ENCODE measurements around a stretch of chr17.

DNA sequence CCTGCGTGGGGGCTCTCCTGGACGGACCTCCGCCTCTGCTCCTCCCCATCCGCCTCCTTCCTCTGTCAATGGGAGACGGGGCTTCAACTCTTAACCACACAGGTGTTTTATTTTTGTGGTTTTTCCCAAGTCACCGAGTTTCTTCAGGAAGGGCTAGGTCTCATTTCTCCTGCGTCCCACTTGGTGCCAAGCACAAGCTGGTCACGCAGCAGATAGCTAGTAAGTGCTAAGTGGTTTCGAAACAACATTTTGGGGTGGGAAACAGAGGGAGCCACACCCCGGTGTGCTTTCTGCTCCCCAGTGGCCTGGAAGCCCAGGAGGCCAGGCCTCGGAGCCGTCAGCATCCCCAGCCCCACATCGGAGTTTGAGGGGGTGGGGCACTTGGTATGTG is 55.4 kb downstream of the BAIAP2 start:
- RRBS, 2 experiments: no CpG with 5 or more reads among the region's 13 CpGs

DNA sequence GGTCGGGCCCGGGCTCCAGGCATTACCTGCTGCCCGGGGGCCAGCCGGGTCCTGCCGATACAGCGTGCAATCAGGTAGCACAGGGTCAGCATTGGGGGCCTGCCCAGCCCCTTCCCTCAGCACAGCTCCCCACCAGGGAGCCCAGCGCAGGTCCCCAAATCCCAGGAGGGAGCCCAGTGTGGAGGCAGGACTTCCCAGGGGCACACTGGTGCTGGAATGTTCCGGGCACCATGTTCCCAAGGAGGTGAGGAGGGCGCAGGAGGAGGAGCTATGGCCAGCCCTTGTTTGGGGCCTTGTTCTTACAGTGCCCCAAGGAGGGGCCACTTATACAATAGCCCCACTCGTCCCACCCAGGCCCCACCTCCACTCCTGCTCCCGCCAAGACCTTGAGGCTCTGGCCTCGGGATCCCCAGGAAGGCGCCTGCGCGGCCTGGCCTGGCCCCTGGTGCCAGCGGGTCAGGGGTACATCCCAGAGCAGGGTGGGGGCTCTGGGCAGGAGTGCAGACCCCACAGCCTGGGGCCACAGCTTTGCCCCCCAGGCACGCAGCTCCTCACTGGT is 32.6 kb upstream of the PVALEF start:
- RRBS, 2 experiments: 49 to 63% methylated on average over 2 of the region's 17 CpGs

GRCh38 chr17:81155241-81155440 is 10.2 kb upstream of the PVALEF start:
- RRBS, 2 experiments: no CpG with 5 or more reads among the region's 7 CpGs

DNA sequence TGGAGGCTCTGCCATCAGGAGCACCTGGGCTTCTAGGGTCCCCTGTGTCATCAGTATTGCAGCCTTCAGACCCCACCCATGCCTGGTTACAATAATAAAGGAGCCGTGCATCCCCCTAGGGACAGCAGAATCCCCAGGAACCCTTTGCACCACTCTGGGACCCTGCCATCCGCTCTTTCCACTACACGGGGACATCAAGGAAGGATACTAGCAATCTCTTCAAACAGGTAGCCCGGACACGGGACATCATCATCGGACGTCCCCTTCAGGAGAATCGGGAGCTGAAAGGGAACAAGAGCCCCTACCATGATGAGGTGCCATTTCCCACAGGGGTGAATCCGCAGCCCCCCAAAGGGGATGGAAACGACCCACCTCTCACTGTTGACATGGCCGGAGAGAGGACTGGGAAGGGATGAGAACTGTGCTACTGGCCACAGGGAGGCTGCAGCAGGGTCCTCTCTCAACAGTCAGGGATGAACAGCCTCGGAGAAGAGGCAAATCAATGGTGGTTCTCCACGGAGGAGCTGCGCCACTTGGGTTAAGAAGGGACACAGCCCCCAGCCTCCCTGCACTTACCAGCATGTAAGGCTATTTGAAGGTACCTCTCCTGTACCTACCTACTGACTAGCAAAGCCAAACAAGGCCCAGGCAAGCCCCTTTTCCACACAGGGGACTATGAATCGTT is 1.5 kb downstream of the TEPSIN start:
- RRBS, 2 experiments: no CpG with 5 or more reads among the region's 15 CpGs

DNA sequence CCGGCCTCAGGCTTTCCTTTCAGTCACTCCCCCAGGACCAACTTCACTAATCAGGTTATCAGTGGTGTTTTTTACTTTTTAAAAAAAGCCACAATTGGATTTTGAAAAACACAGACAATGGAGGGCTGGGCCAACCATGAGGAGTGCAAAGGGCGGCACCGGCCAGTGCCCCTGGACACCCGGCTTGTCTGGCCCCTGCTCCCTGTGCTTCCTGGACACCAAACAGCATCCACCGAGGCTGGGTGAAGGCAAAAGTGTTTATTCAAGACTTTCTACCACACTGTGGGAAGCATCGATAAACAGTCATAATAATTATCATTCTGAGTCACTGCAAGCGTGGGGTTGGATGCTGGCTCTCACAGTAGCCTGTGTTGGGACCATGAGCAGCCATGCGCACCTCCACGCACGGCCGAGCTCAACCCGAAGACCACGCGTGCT is 5.7 kb downstream of the NDUFAF8 start:
- RRBS, 2 experiments: no CpG with 5 or more reads among the region's 14 CpGs

- RRBS, 2 experiments: 85 to 91% methylated on average over 10 of the region's 28 CpGs
These were observed 19.1 kb downstream of the NDUFAF8 start for GRCh38 chr17:81258133-81258785.

GRCh38 chr17:81348666-81349279 is 46.5 kb upstream of the BAHCC1 start:
- RRBS, 2 experiments: no CpG with 5 or more reads among the region's 17 CpGs

- RRBS, 2 experiments: under 1% methylated on average over 9 to 15 of the region's 65 CpGs
These were observed 5.1 kb downstream of the BAHCC1 start for GRCh38 chr17:81400174-81400977.

GRCh38 chr17:81416600-81417016 is 21.4 kb downstream of the BAHCC1 start:
- RRBS, 2 experiments: no CpG with 5 or more reads among the region's 13 CpGs

- RRBS, 2 experiments: 77 to 82% methylated on average over 6 to 9 of the region's 39 CpGs
These were observed 40.8 kb downstream of the ACTG1 start for GRCh38 chr17:81471482-81472572.

DNA sequence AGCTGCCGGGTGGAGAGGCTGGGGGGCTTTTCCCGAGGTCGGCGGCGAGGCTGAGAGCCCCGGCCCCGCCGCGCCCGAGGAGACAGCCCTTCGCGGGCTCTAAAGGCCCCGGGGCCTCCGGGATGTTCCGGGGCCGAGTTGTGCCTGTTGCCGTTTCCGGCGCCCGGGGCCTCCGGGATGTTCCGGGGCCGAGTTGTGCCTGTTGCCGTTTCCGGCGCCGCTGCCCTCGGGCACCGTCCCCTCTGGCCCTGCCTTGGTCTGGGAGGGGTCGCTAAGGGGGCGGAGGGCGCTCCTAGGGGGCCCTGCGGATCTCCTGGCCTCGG is 24.4 kb downstream of the ACTG1 start:
- RRBS, 2 experiments: under 1 to 1% methylated on average over 13 of the region's 34 CpGs

DNA sequence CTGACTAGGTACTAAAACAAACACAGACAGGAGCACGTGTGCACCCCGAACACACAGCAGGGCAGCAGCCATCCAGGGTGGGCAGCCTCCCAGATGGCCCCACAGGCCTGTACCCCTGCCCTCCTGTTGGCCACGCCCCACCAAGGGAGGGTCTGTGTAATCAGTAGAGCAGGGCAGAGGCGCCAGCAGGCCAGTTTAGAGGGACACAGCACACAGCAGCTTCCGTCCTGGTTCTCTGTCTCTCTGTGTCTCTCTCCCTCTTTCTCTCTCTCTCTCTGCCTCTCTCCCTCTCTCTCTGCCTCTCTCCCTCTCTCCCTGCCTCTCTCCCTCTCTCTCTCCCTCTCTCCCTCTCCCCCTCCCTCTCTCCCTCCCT is 21.4 kb downstream of the ACTG1 start:
- RRBS, 2 experiments: no CpG with 5 or more reads among the region's 5 CpGs

DNA sequence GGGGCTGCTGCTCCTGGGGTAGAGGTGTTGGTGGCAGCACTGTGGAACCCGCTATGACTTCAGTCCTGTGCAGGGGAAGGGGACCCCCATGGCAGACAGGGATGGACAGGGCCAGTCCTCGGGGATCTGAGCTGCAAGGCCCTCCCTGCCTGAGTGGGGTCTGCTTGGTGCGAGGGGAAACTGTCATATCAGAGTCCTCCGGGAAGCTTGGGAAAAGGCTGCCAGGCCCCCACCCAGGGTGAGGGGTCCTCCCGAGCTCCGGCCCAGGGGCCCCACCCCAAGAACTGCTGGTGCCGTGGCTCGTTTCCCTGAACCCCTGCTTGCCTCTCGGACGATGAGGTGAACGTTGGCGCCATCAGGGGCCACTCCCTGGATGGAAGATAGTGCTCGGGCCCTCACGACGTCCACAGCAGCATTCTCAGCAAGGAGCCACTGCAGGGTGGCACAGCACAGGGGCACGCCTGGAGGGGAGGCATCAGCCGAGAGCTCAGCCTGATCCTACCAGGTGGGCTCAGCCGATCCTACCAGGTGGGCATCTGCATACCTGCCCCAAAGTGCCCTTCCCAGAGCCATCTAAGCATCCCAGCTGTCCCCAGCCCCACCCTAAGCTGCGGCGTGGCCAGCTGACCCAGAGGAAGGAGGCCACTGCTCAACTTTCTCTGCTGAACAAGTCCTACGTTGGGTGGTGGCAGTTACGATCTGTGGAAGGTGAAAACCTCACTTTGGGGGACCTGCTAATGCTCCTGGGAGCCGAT is 6.6 kb downstream of the FAAP100 start:
- RRBS, 2 experiments: 79 to 92% methylated on average over 3 of the region's 23 CpGs

DNA sequence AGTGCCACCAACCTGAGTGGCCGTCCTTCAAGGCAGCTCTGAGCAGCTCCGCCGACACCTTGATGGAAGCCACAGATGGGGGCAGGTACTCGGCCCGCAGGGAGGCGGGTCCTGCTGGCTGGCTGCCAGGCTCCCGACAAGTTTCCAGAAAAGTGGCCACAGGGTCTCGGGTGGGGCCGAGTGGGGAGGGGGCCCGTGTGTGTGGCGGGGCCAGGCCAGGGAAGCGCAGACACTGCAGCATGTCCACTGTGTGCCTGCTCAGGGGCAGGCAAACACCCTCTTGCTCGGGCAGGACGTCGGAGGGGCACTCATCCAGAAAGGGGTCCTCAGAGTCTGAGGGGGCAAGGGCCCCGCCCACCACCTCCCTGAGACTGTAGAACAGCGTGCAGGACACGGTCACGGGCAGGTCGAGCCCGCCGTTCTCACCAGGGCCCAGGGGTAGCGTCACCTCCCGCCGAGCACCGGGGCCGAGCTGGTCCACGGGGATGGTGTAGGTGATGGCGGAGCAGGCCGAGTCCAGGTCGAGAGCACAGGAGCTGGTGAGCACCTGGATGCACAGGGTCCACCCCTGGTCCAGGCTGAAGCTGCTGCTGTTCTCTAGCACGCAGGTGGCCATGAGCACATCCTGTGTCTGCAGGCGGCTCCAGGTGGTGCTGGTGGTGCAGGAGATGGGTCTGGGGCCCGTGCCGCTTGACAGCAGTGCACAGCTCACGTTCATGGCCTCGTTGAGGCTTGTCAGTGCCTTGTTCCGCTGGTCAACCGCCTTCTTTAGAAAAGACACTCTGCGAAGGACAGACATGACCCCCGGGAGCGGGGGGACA is 5.0 kb downstream of the FAAP100 start:
- RRBS, 2 experiments: no CpG with 5 or more reads among the region's 42 CpGs

DNA sequence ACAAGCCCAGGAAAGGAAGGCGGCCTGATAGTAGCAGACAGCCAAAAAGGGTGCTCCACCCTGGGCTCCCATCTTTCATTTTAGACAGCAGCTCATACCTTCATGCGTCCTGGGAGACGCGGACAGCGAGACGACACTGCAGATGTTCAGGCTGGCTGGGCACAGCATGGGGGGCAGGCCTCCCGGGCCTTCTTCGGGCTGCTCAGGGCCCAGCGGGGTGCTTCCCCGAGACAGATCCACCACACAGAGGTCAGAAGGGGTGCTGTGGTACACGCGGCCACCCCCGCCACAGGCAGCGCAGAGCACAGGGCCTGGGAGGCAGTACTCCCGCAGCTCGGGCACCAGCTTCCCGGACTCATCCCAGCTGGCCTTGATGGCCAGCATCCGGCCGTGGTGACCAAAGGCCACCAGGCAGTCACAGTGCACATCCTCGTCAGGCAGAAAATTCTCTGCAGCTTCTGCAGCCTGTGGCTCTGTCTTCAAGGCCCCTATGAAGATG is 2.0 kb downstream of the FAAP100 start:
- RRBS, 2 experiments: no CpG with 5 or more reads among the region's 20 CpGs

GRCh38 chr17:81573608-81574050 is 21.5 kb upstream of the FAAP100 start:
- RRBS, 2 experiments: no CpG with 5 or more reads among the region's 10 CpGs

GRCh38 chr17:81576593-81577114 is 24.5 kb upstream of the FAAP100 start:
- RRBS, 2 experiments: no CpG with 5 or more reads among the region's 11 CpGs

DNA sequence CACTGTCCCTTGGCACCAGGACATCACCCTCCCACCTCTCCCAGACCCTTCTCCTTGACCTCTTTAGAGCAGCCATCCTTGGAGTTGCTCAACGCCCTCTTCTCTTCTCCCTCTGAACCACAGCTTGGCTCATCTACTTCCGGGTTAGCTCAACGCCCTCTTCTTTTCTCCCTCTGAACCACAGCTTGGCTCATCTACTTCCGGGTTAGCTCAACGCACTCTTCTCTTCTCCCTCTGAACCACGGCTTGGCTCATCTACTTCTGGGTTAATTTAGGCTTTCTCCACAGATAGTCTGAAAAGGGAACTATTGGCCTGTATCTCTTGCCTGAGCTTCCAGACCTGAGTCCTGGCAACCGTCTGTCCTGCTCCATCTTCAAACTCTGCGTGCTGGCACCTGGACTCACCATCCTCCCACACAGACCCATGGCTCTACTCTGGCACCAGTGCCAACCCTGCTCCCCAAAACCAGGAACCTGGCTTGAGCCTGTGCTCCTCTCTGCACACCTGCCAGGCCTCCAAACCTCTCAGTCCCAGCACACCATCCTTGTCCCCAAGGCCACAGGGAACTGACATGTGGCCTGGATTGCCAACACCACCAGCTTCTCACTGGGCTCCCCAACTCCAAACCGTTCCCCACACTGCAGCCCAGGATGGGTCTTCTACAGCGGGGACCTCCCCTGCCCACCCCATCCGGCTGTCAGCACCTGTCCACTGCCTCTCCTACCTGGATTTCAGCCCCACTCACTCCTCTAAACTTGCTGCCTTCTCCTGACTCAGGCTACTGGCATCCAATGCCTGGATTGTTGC is 25.4 kb upstream of the FAAP100 start:
- RRBS, 2 experiments: 29% methylated on average over 1 of the region's 11 CpGs; no CpG with 5 or more reads in 1 of the 2 experiments

DNA sequence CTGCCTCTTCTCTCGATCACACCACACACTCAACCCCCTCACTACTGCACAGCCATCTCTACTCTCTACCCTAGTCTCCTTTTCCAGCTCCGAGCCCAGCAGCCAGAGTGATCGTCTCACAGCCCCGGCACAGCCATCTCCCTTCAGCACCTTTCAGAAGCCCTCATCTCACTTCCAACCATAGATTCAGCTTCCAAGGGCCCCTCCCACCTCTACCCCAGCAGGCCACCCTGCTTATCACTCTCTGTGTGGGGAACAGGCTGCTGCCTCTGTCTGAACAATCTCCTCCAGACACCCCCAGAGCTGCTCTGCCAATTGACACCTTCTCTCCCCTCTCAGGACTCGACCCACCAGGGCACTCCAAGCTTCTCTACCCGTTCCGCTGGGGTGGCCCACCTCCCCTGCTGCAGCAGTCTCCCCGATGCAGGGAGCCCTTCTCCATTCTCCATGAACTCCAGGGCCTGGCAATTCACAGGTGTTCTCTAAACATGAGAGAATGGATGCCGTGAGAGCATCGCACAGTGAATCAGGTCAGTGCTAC is 28.2 kb upstream of the FAAP100 start:
- RRBS, 2 experiments: no CpG with 5 or more reads among the region's 10 CpGs

GRCh38 chr17:81647598-81648523 is 8.5 kb downstream of the PDE6G start:
- RRBS, 2 experiments: 3 to 5% methylated on average over 39 of the region's 94 CpGs

Measured in bronchial epithelial cell (primary cell).